Tongue (tissue), 2 donors: ENCODE results near the genes MACROD1, CATSPERZ, RPS6KA4 and EHD1.

- RAMPAGE, long total RNA, result no peak
These were observed 6.2 kb downstream of the NAA40 start for GRCh38 chr11:63944877-63945477.

DNA sequence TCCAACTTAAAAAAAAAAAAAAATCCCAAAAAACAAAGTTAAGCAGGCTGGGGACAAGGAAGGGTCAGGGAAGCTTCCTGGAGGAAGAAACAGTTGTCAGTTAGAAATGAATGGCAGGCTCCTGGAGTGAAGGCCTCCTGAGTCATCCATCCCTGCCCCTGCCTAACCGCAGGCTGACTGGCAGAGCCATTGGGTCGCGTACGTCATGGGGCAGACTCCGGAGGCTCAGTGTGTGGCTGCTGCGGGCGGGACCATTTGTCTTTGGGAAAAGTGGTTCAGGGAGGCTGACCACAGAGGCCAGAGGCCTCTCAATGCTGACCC, 58.7 kb downstream of the FLRT1 start:
- RAMPAGE, long total RNA, result no peak

- RAMPAGE, long total RNA, result no peak
These were observed at the start of gene MACROD1 for GRCh38 chr11:64165535-64166283. MACROD1 (minus strand) TSS chr11:64166113.

- RAMPAGE, long total RNA, result no peak
These were observed 14.6 kb downstream of the BAD start for GRCh38 chr11:64269564-64270604.

DNA sequence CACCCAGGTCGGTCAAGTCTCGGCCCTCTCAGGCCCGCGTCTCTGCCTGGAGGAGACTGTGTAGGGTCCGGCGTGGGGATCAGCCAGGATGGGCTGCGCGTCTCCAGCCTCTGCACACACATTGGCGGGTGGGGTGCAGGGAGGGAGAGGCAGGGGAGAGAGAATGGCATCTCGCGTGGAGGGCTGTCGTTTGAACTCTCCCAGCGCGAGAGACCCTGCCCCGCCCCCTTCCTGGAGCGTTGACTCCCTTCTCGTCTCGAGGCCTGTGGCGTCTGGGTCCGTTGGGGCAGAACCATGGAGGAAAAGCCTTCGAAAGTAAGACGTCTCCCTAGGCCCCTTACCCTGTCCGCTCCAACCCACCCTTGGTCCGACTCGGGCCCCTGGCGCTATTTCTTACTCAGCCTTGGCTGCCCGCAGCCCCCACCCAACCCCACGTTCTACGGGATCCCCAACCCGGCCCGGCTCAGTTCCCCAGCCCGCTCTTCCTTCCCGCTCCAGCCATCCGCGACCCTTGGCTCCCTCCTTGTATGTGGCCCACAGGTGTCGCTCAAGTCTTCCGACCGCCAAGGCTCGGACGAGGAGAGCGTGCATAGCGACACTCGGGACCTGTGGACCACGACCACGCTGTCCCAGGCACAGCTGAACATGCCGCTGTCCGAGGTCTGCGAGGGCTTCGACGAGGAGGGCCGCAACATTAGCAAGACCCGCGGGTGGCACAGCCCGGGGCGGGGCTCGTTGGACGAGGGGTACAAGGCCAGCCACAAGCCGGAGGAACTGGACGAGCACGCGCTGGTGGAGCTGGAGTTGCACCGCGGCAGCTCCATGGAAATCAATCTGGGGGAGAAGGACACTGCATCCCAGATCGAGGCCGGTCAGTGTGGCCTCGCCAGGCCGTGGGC, at the start of gene CATSPERZ:
TSS of gene CATSPERZ (plus strand) at position 242 of the 899 bp plus-strand sequence.
- RAMPAGE, long total RNA, result no peak

GRCh38 chr11:64312894-64313556, 4.3 kb downstream of the TRMT112 start:
- RAMPAGE, long total RNA, result no peak

- RAMPAGE, long total RNA, result no peak
These were observed at the start of gene RPS6KA4 for GRCh38 chr11:64358576-64359449. RPS6KA4 (plus strand) TSS chr11:64359162.

DNA sequence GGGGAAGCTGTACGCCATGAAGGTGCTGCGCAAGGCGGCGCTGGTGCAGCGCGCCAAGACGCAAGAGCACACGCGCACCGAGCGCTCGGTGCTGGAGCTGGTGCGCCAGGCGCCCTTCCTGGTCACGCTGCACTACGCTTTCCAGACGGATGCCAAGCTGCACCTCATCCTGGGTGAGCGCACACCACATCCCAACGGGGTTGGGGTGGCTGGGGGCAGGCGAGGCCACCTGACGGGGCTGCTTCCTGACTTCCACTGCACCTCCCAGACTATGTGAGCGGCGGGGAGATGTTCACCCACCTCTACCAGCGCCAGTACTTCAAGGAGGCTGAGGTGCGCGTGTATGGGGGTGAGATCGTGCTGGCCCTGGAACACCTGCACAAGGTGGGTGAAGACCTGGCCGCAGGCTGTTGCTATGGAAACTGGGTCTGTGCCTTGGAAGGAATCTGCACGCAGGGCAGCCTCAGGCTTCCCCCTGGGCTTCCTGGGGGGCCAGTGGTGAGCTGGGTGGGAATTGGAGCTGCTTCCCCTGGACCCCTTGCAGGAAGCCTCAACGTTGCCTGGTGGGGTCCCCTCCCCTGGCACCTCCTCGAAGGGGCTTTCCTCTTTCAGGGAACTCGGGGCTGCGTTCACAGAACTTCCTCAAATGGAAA, 1.4 kb downstream of the RPS6KA4 start:
- RAMPAGE, long total RNA, result no peak

DNA sequence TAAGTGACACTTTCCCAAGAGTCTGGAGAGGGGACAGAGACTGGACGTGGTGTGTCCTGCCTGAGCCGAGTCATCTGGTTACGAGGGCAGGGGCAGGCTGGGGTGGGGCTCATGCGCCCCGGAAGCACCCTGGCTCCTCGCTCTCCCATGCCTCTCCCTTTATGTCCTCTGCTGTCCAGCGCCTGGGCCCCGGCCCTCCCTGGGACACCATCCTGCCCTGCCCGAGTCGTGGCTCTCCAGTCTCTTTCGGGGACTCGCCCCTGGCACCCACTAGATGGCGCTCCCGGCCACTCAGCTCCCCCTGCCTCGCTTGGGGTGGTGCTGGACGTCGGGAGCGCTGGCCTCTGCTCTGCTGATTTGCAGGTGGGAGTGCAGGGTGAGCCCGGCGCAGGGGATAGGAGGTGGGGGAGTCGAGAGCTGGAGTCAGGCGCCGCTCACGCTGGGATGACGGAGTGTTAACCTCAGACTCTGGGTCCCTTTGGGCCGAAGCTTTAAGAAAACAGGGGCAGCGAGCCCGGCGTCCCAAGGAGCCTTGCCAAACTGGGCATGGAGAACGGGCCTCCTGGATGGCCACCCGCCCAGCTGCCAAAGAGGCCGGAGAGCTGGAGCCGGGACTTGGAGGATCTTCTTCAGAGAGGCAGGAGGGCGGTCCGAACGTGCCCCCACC, 89.9 kb downstream of the RPS6KA4 start:
- RAMPAGE, long total RNA, result no peak

- RAMPAGE, long total RNA, result no peak
These were observed 683 bp downstream of the PYGM start for GRCh38 chr11:64758936-64759646.

DNA sequence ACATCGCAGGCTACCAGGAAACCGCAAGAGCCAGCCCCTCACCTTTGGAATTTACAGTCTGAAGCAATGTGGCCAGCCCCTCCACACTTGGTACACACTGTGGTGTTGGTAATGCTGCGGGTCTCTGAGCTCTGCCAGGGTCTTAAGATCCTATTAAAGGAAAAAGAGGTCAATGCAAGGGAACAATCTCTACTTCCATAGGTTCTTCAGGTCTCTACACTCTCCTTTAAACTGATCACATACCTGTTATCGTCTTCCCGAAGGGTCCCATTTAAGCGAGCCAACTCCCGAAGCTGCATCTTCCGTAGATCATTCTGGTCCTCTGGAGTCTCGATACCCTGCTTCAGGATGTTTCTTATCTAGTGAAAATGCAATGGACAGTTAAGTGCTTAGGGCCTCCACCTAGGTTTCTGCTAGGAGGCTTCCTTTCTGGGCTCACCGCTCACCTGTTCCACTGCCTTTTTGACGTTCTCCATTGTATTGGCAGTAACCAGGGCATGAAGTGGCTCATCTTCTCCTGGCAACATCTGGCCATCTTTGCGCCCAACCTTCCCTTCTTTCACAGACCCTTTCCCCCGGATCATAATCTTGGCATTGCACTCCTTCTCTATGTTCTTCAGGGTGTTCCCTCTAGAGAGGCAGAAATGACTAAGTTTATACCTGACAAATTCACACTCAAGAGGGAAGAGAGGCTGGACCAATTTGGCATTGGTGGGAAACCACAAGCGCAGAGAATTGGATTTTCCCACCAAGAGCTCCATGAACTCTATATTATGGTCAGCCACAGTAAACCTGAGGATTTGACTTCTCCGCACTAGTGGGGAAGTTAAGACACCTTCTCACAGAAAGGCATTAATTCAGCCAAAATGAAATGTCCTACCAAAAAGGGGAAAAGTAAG, 9.1 kb downstream of the SF1 start:
- RAMPAGE, long total RNA, result no peak

DNA sequence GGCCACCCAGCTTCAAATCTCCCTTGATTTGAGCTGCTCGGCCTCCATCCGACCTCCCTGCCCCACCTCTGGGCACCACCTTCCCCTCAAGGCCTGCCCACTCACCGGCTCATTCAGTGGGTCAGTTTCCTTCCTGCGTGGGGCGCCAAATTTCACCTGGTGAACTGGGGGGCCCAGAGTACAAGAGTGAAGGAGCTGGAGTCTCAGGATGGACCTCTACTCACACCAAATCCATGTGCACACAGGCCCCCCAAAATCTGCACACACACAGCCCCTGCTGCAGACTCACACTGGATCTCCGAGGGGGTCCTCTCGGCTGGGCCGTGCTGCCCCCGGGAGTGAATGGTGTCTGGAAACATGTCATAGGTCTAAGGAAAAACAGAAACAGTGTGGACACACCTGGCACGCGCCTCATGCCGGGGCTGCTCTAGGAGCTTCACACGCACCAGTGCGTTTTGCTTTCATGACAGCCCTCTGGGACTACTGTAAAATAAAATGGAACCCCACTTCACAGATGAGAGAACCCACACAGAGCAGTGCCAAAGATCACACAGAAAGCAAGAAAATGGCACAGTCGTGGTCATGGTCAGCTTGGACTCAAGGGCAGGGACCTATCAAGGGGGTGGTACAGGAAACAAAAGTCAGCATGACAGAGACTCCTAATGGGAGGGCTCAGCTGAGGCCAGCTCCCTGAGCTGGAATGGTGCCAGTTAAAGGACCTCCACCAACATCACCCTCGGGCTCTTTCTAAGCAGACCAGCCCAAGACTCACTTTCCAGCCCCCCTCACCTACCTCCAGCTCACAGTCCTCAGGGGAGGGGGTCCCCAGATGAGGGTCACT, 3.5 kb downstream of the MAP4K2 start:
- RAMPAGE, long total RNA, result no peak

DNA sequence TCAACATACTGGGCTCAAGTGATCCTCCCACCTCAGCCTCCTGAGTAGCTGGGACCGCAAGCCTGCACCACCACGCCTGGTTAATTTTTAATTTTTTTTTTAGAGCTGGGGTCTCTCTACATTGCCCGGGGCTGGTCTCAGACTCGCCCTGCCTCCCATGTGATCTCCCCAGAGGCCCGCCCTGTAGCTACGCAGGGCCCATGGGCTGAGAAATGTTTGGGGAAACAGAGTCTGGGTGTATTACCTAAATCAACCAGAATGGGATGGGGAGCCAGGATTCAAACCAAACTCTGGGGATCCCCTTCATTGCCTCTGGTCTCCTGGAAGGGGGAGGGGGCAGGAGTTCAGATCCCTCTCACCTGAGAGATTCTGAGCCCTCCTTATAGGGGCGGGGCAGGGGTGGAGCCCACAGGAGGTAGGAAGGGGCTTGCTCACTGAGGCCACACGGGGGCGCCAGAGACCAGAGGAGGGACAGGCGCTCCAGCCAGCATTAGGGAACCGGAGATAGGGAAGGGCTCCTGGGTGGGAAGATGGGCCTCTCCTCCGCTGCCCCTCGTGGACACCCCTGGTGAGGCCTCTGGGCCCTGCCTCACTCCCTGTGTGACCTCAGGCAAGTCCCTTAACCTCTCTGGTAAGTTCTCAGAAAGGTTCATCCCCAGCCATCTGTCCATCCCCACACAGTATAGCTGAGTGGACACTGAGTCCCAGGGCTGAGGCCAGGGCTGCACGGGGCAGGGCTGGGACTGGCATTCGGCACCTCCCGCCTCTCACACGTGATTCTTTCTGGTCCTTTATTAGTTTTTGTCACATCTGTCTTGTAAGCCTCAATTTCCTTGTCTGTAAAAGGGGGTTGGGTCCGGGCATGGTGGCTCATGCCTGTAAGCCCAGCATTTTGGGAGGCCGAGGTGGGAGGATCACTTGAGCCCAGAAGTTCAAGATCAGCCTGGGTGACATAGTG, 2.7 kb upstream of the CDC42BPG start:
- RAMPAGE, long total RNA, result no peak

GRCh38 chr11:64863656-64864209, 14.7 kb downstream of the EHD1 start:
- RAMPAGE, long total RNA, result no peak

- RAMPAGE, long total RNA, result no peak
These were observed 2.5 kb downstream of the EHD1 start for GRCh38 chr11:64875894-64876427.

GRCh38 chr11:64877666-64878740, at the start of gene EHD1:
EHD1 (minus strand) TSS chr11:64878621.
- RAMPAGE, long total RNA, result no peak

GRCh38 chr11:64911782-64912165, 5.2 kb downstream of the ATG2A start:
- RAMPAGE, long total RNA, result no peak

GRCh38 chr11:64915955-64916841, 811 bp downstream of the ATG2A start:
- RAMPAGE, long total RNA, result no peak

DNA sequence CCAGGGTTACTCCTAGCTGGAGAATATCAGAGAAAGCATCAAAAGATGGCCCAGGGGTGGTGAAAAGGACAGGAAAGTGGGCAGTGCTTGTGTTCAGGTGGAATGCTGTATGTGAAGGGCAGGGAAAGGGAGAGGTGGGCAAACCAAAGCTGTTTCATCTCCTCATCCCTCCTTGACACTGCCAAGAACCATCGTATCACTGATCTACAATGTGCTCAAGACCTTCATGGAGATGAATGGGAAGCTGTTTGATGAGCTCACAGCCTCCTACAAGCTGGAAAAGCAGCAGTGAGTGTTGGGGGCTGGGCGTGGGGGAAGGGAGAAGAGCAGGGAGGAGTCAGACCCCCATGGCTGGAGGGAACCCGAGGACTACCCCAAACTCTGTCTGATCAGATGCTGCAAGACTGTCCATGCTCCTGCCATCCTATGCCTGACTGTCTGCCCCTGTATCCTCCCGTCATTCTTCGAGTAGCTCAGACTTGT, 2.7 kb downstream of the GPHA2 start:
- RAMPAGE, long total RNA, result no peak

DNA sequence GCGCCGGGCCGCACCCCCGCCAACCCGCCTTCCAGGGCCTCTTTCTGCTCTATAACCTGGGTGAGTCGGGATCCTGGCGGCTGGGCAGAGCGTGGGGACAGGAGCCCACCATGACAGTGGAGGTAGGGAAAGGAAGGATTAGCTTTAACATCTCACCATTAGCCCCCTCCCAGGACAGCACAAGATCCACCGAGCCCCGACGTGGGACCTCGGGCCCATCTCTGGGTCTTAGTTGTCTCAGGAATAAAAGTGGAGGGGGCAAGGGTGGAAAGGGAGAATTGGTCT, 739 bp downstream of the SAC3D1 start:
- RAMPAGE, long total RNA, result no peak